Neural cell (in vitro differentiated cells): ENCODE data around the genes DNAJB14 and BANK1.

GRCh38 chr4:99855634-99856131 lies 38.5 kb downstream of the LAMTOR3 start:
- RAMPAGE, long total RNA: no peak

- RAMPAGE, long total RNA: start-site peak on the minus strand at chr4:99946558-99946701, 1,196 and 1,354 reads in 2 replicates
These were observed at the start of gene DNAJB14 for GRCh38 chr4:99946346-99946910. Gene DNAJB14, minus strand, starts transcription at chr4:99946618.

DNA sequence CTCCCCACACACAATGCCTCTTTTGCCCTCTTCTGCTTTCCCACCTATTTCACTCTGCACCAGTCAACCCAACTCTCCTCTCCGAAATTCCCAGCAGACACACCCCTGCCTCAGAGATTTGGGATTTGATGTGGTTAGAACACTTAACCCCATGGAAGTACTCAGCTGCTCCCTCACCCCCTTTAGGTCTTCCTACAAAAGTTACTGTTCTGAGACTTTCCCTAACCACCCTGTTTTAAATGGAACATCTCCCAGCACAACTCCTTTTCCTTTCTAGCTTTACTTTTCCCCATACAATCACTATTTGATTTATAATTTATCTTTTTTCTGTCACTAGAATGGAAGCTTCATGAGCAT lies 122.4 kb downstream of the PPP3CA start:
- RAMPAGE, long total RNA: no peak

DNA sequence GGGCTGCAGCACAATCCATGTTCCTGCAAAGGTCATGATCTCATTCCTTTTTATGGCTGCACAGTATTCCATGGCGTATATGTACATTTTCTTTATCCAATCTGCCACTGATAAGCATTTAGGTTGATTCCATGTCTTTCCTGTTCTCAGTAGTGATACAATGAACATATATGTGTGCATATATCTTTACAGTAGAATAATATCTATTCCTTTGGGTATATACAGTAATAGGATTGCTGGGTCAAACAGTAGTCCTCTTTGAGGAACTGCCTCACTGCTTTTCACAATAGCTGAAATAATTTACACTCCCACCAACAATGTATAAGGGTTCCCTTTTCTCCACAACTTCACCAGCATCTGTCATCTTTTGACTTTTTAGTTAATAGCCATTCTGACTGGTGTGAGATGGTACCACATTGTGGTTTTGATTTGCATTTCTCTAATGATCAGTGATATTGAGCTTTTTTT lies 113.3 kb downstream of the PPP3CA start:
- RAMPAGE, long total RNA: no peak

- RAMPAGE, long total RNA: no peak
These were observed 58.4 kb downstream of the PPP3CA start for GRCh38 chr4:101288791-101289469.

DNA sequence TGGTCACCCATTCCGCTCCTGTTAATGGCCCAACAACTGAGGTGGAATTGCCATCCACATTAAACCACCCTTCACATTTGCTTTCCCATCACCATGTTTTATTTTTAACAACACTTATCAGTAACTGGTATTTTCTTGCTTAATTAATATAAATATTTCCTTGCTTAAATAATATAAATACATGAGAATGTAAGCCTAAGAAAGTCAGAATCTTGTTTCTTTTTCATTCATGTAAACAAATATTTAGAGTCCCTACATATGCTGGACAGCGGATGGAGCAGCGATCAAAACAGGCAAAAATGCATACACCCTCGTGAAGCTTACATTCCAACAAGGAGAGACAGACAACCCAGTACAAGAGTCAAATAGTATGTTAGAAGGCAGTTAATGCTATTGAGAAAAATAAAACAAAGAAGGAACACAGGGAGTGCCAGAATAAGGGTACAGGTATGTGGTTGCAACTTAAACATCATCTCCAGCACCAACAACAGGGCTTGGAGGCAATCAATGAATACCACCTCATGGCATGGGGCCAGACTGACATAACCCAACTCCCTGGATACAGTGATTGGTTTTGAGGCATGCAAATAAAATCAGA lies 56.9 kb downstream of the PPP3CA start:
- RAMPAGE, long total RNA: no peak

DNA sequence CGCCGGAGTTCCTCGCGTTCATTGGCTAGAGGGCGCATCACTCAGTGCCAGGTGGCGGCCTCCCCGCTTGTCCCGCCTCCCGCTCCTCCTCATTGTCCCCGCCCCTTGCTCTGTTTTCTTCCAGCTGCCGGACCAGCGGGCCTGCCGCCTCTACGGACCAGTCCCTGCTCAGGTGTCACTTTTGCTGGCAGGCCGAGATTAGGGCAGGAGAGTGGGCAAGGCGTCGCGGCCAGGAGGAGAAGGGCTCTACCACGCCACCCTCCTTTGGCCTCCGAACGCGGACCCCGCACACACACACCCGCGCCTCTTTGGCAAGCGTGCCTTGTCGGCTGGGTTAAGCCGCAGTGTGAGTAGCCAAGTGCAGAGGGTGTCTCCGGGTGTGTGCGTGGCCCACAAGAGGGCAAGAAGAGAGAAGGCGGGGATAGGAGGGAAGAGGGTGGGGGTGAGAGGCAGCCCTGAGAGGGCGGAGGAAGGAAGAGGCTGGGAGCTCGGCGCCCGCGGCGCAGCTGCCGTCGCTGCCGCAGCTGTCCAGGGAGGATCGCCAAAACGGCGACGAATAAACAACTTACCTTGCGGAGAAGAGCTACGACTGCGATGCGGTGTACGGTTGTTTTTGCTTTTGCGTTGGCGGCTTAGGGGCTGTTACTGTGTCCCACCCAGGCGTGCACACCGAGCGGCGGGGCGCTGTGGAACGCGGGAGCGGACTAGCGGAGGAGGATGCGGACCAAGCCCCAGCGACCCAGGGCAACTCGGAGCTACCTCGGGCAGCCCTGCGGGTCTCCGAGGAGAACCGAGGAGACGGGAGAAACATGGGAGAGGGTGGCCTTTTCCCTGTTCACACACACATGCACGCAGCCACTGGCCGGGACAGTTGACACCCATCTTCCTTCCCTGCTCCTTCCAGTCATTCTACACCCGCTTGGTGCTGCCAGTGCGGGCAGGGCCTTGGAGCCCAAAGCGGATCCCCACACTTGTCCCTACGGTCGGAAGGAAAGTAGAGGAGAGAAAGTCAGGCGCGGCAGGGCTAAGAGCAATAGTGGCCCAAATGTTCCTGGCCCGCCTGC lies 670 bp upstream of the PPP3CA start:
- RAMPAGE, long total RNA: start-site peak on the plus strand centred at position 118 of the sequence, 59 bp wide, 296 and 349 reads in 2 replicates

- RAMPAGE, long total RNA: no peak
These were observed at the start of gene BANK1 for GRCh38 chr4:101790374-101791311. Gene BANK1, plus strand, starts transcription at chr4:101790730.

GRCh38 chr4:102439885-102440266 lies 61.3 kb upstream of the NFKB1 start:
- RAMPAGE, long total RNA: no peak

- RAMPAGE, long total RNA: no peak
These were observed 40.2 kb downstream of the NFKB1 start for GRCh38 chr4:102541303-102541827.

DNA sequence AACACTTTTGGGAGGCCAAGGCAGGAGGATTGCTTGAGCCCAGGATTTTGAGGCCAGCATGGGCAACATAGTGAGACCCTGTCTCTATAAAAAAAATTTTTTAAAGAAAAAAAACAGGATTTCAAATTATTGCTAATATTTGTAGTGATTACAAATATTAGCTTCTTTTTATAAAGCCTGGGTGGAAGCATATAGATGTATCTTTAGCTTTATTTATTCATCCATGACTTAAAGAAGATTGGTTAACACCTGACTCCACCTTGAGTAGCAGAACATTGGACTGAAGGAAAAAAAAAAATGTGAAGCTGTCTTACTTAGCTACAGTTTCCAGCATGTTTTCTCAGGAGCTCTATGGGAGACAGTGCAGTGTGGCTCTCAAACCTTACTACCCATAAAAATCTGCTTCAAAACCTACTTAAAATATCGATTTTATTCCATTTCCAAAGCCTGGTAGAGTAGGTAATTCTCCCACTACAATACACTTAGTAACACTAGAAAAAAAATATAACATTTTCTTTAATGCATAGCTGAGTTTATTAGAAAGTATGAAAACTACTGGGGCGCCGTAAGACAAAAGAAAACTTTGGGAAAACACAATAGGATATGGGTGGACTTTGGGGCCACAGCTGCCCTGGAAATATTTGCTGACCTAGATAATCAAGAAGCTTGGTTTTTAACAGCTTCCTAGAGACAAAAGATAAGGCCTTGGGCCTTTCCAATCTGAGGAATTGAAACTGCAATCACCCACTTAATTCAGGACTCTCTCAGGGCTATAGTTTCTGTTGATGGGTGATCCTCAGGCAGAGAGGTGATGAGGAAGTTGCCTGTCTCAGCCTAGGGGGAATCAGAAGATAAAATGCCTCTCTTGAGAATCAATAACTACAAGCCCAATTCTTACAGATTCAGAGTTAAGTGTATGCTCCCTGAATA lies 45.1 kb downstream of the NFKB1 start:
- RAMPAGE, long total RNA: no peak

DNA sequence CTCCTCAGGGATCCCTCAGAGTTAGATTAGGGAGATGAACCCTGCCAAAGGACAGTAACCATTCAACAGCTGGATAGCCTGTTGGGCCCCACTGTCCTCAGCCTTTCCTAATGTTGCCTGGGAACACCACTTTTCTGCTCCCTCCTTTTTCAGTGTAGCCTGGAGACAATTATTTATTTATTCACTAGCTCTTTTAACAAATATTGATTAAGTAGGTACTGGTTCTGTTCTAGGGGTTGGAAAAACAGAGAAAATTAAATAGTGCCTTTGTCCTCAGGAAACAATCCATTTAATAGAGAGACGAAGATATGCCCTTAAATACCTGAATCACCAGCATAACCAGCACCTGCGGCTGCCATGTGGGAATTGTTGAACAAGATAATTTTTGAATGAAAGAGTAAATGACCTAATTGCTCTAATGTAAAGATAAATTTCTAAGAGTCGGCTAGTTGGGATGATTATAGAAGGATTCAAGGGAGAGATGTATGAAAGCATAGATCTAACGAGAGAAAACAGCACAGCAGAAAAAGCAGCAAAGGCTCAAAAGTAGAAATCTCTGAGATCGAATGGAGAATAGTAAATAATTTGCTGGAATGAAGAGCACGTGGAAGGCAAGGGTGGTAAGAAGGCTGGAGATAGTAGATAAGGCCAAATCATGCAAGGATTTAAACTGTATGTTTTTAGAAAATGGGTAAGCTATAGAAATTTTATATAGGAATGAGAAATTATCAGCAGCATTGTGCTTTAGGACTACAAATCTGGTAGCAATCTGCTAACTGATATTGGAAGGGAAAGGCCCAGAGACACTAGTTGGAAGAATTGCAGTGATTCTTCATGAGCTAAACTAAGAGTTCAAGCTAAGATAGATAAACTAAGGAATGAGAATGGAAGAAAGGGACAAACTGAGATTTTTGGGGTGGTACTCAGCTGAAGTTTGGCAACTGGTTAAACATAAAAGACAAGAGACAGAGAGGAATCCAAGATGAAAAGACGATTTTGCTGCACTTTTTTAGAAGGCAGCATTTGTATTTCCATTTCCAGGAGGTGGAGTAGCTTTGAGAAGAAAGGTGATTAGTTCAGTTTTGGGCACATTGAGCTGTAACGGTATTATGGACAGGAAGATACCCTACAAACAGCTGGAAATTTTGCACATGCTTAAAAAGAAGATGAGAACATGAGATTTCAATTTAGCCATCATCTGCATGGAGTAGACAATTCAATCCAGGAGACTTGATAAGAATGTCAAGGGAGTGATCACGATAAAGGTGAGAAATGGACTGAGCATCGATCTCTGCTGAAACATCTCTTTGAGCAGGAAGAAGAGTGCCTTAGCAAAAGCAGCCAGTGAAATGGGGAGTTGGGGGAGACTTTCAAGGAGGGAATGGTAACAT lies 54.5 kb downstream of the NFKB1 start:
- RAMPAGE, long total RNA: no peak

DNA sequence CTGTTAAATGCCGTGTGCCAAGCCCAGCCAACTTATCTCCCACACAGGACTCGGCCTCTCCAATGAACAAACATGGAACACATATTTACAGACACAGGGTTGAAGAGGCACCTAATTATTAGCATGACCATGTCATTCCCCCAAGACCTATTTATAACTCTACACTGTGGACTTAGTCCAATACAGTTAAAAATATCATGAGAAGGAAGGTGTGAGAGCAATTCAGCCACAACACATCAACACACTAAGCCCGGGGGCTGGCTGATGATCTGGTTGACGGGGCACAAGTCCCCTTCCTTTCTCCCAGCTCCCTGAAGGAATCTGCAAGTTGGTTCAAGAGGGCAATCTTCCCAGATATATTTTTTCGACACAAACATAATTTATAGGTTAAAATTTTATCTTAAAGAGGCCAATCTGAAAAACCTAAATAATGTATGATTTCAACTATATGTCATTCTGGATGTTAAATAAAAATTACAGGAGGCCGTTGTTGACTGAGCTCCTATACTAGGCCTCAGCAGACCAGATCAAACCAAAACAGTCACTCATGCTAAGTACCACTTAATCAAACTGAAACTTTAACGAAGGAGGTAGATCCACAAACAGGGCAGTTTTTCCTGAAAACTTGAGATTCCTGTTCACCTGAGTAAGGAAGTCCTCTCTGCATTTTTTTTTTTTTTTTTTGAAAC lies 27.9 kb downstream of the MANBA start:
- RAMPAGE, long total RNA: no peak

DNA sequence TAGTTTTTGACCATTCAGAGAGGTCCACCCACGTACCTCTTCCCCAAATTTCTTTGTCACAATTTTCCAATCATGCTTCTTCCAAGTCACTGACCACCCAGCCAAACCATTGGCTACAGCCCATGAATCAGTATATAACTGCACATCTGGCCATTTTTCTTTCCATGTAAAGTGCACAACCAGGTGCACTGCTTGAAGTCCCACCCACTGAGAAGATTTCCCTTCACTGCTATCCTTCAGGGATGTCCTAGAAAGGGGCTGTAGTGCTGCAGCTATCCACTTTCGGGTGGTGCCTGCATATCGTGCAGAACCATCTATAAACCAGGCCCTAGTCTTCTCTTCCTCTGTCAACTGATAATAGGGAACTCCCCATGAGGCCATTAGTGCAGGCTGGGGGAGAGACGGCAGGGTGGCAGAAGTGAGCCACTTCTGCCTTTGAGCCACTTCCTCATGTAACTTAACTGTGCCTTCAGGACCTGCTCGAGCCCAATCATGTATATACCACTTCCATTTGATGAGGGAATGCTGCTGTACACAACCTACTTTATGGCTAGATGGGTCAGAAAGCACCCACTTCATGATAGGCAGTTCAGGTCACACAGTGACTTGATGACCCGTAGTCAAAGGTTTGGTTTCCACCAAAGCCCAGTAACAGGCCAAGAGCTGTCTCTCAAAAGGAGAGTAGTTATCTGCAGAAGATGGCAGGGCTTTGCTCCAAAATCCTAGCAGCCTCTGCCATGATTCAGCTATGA lies 17.4 kb downstream of the MANBA start:
- RAMPAGE, long total RNA: no peak

DNA sequence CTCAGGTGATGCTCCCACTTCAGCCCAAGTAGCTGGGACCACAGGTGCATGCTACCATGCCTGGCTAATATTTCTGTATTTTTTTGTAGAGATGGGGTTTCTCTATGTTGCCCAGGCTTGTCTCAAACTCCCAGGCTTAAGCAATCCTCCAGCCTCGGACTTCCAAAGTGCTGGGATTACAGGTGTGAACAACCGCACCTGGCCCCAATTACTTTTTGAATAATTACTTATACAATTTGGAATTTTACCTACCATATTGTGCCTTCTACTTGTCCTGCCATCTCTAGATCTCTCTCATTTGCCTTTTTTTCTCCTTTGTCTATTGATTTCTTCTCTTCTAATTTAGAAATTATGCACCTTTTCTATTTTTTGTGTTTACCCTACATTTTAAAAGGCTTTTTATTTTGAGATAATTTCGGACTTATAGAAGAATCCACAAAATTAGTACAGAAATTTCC lies 25.1 kb upstream of the MANBA start:
- RAMPAGE, long total RNA: no peak

DNA sequence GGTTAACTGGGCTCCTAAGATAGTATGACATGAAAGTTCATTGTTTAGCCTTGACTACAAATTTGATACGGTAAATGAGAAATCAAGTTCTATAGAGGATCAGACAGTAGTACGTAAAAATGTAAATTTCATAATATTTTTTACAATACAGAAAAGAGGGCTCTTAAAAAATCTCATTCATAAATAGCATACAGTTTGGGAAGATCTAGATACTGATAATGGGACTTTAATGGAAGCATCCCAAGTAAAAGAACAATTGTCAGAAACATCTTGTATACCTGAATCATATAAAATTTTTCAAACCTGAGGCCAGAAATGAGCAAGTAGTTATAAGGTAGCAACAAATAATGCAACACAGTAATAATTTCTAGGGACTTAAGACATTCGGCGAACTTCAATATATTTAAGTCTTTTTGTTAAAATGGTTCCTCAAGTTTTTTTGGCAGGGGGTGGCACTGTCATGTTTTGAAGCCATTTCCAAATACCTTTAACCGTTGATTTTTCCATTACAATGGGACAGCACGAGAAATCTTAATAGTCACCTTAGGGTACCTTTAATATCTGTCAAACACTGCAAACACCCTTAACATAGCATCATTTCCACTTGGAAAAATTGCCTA lies 32.5 kb upstream of the MANBA start:
- RAMPAGE, long total RNA: no peak

GRCh38 chr4:103075743-103075833 lies 973 bp downstream of the SLC9B2 start:
- RAMPAGE, long total RNA: no peak

GRCh38 chr4:103946787-103947170 lies 227.0 kb upstream of the TACR3 start:
- RAMPAGE, long total RNA: no peak

DNA sequence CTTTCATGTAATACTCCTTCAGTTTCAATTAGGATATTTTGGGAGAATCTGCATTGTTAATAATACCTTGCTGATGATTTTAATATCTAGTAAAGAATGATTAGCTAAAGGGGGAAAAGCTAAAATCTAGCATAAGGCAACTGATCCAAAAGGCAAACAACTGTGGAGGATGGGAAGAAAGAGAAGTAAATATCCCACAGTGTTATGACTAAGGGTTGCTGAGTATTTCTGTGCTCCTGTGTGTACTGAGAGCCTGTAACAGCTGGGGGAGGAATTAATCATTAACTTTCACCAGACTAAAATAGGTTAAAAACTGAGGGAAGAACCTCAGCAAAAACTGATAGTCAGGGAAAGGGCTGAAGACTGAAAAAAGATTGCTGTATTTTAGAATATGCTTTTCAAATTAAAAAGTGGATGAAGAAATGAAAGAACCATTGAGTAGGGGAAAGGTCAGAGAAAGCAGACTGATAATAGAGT lies 365.9 kb downstream of the CXXC4 start:
- RAMPAGE, long total RNA: no peak

DNA sequence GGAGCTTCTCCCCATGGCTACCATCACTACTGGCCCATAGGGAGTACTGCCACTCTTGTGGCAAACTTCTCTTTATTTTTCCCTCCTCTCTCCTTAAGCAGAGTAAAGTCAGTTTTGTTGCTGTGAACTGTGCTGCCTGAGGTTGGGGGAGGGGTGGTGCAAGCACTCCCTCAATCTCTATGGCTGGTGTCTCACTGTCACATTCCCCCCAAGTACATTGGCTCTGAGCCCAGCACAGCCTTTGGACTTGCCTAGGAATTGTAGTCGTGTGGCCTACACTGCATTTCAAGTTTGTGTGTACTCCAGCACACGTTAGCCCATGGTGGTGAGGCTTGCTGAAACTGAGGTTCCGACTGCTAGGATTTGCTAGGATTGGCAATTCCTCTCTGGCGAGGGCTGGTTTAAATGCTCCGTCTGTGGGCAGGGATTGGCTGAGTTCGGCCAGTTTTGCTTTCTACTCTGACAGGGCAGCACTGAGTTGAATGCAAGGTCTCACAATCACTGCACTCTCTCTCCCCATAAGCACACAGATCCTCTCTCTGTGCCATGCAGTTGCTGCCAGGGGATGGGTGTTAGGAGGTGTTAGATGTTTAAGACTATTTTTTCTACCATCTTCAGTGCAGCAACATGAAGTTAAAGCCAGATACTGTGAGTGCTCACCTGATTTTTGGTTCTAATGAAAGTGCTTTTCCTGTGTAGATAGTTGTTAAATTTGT lies 121.8 kb upstream of the CXXC4 start:
- RAMPAGE, long total RNA: no peak